ENCODE results near the genes TSLP, WDR36, SRP19 and CCDC112.

GRCh38 chr5:110748412-110749640, 10.0 kb downstream of the SLC25A46 start:
- PRO-cap, result no peak
- RAMPAGE, long total RNA, 4 experiments, result start-site peak on the plus strand in 1 of 4 experiments, at chr5:110748998-110749091 at its widest, 12 reads per replicate

- PRO-cap, result no peak
- RAMPAGE, long total RNA, 4 experiments, result no peak in any of the 4 experiments
Measured at GRCh38 chr5:111071546-111071975, at the start of gene TSLP. Gene TSLP (plus strand): TSS chr5:111071713.

GRCh38 chr5:111091935-111092985, at the start of gene WDR36:
Gene WDR36 (plus strand): TSS chr5:111092348.
- PRO-cap, result no peak
- RAMPAGE, long total RNA, 4 experiments, result start-site peak on the plus strand in 4 of 4 experiments, at chr5:111092313-111092410 at its widest, 19 to 70 reads per replicate

DNA sequence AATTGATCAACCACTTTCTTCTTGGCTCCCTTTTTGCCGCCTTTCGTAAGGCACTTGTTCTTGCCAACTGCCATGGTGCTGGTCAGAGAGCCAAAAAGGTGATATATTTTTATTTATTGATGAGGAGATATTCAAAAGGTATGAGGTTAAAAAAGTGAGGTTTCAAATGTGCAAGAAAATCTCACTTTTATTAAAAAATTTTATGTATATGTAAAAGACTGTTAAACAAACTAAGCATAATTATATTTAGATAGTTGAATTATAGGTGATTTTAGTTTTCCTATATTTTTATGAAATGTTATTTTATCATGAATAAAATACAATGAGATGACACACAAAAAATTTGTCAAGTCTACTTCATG, 31.2 kb upstream of the CAMK4 start:
- PRO-cap, result no peak
- RAMPAGE, long total RNA, 4 experiments, result no peak in any of the 4 experiments

DNA sequence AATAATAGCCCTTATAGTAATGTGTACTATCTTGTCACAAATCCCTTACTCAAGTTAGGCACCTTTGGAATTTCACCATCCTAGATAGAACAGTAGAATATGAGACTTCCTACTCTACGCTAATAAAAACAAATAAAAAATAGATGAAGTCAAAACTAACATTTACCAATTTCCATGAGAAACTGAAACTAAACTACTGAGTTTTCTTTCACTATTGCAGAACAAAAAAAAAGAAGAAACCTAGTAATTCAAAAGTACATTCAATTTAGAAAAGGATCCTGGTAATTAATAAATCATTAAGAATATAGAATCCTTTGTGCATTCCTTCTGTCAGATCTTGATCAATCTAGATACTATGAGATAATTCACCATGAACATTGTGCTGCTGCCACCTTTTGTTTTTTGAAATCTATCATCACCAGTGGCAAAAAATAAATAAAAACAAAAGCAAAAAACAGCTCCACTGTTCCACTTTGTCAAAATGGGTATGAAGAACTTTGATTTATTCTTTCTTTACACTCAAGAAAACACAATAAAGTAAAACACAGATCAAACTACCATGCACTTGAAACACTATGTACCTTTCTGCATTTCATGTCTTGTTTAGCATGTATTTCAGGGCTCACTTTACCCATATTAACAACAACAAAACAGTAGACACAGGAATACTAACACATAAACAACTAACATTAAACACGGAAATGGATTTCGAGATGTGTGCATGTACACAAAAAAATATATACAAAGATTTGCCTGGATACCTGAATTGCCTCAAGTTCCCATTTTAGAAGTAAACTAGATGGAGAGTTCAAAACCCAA, 13.8 kb downstream of the STARD4 start:
- PRO-cap, result no peak
- RAMPAGE, long total RNA, 4 experiments, result no peak in any of the 4 experiments

- PRO-cap, result no peak
- RAMPAGE, long total RNA, 4 experiments, result no peak in any of the 4 experiments
Measured at GRCh38 chr5:111757052-111757117, 109 bp downstream of the NREP start.

DNA sequence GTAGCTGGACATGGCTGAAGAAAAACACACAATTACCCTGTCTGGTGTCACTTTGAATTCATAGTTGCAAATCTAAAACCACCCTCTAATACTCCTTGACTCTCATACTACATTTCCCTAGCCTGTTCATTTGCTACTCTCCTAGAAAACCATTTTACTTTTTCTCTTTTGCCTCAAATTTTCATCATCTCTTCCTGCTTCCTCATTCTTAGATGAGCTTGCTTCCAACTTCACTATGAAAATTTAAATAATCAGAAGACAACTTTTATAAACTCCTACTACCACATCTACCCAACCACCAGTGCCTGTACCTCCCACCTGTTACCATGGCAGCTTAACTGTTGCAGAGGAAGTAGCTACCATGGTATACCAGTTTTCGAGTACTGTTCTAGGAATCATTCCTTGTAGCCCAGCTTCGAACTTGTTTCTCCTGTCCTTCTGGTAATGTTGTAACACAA, 266.7 kb upstream of the NREP start:
- PRO-cap, result no peak
- RAMPAGE, long total RNA, 4 experiments, result no peak in any of the 4 experiments

DNA sequence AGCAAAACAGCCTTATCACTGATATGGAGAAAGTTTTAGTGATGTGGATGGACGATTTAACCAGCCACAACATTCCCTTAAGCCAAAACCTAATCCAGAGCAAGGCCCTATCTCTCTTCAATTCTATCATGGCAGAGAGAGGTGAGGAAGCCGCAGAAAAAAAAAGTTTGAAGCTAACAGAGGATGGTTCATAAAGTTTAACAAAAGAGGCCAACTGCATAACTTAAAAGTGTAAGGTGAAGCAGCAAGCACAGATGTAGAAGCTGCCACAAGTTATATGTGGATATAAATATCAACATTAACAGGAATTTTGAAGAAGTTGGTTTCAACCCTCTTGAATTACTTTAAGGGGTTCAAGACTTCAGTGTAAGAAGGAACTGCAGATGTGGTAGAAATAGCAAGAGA, 271.1 kb upstream of the NREP start:
- PRO-cap, result no peak
- RAMPAGE, long total RNA, 4 experiments, result no peak in any of the 4 experiments

GRCh38 chr5:112161388-112162097, 257.5 kb downstream of the EPB41L4A start:
- PRO-cap, result no peak
- RAMPAGE, long total RNA, 4 experiments, result no peak in any of the 4 experiments

GRCh38 chr5:112205711-112206369, 213.2 kb downstream of the EPB41L4A start:
- PRO-cap, result no peak
- RAMPAGE, long total RNA, 4 experiments, result no peak in any of the 4 experiments

DNA sequence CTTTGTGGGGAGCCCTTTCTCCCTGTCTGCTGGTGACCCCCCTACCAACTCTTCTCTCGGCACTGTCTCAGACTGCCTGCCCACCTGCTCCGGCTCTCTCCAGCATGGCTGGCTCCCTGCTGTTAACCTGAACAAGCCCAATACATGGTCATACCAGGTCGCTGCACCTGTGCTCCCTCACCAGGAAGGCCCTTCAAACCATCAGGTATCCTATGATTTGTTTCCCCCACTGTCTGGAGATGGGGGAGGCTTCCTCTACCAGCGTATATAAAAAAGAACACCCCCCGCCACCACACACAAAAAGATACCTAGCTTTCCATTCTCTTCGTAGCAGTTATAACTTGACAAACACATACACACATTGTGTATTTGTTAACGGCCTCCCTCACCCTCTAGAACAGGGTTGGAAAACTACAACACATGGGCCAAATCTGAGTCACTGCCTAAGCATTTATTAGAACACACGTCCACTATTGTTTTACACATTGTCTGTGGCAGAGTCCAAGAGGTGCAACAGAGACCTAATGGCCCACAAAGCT, 80.7 kb downstream of the EPB41L4A start:
- PRO-cap, result no peak
- RAMPAGE, long total RNA, 4 experiments, result no peak in any of the 4 experiments

DNA sequence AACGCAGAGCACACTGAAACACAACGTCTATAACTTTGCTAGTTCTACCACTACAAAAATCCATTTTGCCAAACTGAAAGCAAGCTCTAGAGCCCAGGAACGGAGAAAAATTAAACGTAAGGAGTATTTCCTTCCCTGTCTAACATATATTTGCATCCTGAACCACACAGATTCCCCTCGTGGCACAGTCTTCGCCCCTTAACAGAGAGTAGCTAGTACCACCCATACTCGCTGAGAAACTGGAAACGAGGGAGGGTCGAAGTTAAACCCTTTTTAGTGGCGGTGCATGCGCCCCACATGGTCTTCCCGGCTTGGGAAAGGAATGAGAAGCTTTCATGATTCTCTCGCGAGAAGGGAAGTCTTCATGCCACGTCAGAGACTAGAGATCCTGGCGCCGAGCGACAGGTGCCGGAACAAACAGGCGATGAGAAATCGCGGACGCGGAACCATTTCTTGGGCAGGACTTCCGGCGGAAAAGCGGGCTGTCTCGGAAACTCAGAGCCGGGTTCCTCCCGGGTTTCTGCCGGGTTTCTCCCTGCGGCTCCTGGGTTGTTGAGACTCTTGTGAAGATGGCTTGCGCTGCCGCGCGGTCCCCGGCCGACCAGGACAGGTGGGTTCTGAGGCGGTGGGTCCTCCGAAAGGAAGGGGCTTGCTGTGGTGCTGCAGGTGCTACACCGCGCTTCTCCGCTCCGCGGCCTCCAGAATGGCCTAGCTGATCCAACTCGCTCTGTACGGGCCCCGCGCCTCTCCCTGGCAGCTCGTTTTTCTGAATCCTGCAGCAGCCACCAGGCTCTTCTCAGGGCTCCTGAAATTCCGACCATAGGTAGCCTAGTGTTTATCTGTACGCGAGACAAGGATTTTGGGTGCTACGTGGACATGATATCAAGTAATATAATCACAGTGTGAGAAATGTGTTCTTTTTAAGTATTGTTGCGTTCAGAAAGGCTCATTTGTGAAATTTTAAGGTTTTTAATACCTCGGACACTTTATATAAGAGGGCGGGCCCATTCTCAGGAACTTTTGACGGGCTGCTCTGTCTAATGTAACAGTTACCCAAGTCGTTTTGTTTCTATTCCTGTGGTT, at the start of gene SRP19:
Gene SRP19, plus strand, starts transcription at position 480 of the 1,083 bp plus-strand sequence.
- PRO-cap, result no peak
- RAMPAGE, long total RNA, 4 experiments, result start-site peak on the plus strand in 4 of 4 experiments, centred at positions 497 to 518 of the sequence, 327 to 505 reads per replicate

- PRO-cap, result no peak
- RAMPAGE, long total RNA, 4 experiments, result no peak in any of the 4 experiments
Measured at GRCh38 chr5:112883005-112884016, 22.2 kb downstream of the SRP19 start.

DNA sequence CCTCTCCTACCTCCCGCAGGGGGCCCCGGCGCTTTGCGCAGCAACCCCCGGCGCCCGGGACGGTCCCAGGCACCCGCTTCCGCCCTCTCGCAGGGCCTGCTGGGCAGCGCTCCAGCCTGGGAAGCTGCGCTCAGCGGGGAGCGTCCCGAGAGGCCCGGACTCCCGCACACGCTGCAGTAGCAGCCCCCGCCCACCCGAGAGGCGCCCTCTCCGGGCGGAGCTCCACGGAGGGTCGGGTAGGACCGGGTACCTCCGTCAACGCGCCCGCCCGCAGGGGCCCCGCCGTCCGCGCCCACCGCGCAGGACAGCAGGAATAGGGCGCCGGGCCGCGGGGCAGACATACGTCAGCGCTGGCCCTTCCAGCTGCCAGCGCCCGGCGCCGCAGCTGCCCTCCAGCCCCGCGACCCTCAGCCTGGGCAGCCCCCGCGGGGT, 541 bp downstream of the REEP5 start:
- PRO-cap, result no peak
- RAMPAGE, long total RNA, 4 experiments, result no peak in any of the 4 experiments

- PRO-cap, result no peak
- RAMPAGE, long total RNA, 4 experiments, result no peak in any of the 4 experiments
Measured at GRCh38 chr5:113022351-113023233, 46.0 kb downstream of the DCP2 start.

GRCh38 chr5:113548600-113549236, 35.2 kb downstream of the YTHDC2 start:
- PRO-cap, result no peak
- RAMPAGE, long total RNA, 4 experiments, result no peak in any of the 4 experiments

DNA sequence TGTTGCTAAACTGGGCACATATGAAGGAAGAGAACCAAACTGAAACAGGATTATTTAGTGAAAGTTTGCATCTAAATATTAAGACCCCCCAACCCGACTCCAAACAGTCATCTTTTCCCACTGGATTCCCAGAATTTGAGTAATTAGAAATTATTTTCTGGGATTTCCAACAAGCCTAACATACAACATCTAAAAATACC, 226.6 kb upstream of the KCNN2 start:
- PRO-cap, result no peak
- RAMPAGE, long total RNA, 4 experiments, result no peak in any of the 4 experiments

GRCh38 chr5:115295620-115296881, at the start of gene CCDC112:
Gene CCDC112 (minus strand): TSS chr5:115296654.
- PRO-cap, result no peak
- RAMPAGE, long total RNA, 4 experiments, result start-site peak on the minus strand in 3 of 4 experiments, at chr5:115296616-115296656 at its widest, 63 to 167 reads per replicate

GRCh38 chr5:115296882-115297127, 351 bp upstream of the CCDC112 start:
- PRO-cap, result no peak
- RAMPAGE, long total RNA, 4 experiments, result no peak in any of the 4 experiments

DNA sequence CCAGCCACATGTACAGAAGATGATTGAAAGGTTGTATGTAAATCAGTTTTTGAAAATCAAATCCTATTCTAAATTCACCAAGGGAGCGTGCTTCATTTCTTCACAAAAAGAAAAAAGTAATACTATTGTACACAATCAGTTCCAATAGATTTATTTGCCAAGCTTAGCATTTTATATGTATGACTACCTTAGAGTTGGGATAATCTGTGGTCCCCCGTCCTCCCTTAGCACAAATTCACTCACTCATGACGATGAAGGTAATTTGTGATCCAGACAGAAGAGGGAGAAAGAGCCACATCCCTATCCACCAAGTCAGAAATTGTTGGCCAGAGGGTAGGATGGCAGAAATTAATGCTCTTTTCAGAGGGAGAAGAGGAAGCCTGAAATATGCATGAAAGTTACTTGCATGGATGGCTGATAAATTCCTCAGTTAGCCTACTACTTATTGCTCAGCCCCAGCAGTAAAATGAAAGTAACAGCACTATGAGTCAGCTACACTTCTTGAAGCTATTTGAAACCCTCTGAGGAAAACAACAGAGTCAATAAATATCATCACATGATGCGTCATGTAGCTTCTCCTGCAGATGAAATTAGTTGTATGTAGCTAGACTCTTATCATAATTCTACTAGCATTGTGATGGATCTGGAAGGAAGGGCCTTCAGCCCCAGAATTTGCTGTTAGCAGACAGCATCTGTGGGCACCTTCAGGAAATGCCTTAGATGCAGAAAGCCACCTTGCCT, 81.0 kb upstream of the CCDC112 start:
- PRO-cap, result no peak
- RAMPAGE, long total RNA, 4 experiments, result no peak in any of the 4 experiments

All from sigmoid colon (tissue), 4 donors.